ENCODE measurements around a stretch of chr7.

DNA sequence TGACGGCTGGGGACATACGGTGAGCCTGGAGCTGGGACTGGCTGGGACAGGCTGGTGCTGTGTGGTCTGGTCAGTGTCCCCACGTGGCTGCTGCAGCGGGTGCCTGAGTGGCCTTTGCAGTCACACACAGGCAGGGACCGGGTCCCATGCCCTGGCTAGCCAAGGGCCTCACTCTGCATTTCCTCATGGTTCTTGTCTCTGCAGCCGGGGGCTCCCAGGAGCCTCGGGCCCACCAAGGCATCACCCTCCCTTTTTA, 47.7 kb downstream of the PTPRN2 start:
- RRBS = 98% methylated on average over 2 of the region's 7 CpGs

GRCh38 chr7:158696279-158696573, 8.4 kb downstream of the NCAPG2 start:
- RRBS = no CpG with 5 or more reads among the region's 5 CpGs

DNA sequence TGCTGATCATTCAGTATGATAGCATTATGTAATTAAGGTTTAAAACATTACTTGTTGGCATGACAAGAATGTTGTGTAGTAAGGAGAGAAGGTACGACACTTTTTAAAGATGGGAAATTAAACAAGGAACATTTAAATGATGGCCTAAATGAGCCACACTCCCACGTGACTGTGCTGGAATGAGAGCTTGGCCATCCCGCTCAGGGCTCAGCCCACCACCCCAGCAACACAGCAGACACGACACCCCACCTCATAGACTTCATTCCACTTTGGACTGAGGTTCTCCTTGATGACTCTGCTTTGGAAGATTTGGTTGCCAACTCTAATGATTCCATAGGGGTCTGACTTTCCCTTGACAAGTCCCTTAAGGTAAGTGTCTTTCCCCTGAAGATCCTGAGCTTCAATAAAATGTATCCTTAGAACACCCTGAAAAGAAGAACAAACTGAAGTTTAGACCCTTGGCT, 59.9 kb upstream of the NCAPG2 start:
- RRBS = no CpG with 5 or more reads among the region's 4 CpGs

GRCh38 chr7:158775526-158776248, 53.6 kb downstream of the ESYT2 start:
- RRBS = no CpG with 5 or more reads among the region's 6 CpGs

- RRBS = no CpG with 5 or more reads among the region's 3 CpGs
Measured at GRCh38 chr7:158776318-158776845, 52.9 kb downstream of the ESYT2 start.

- RRBS = no CpG with 5 or more reads among the region's 4 CpGs
Measured at GRCh38 chr7:158824037-158824520, 5.2 kb downstream of the ESYT2 start.

GRCh38 chr7:158850119-158850532, 6.2 kb upstream of the DYNC2I1 start:
- RRBS = no CpG with 5 or more reads among the region's 4 CpGs

- RRBS = 97% methylated on average over 22 of the region's 47 CpGs
Measured at GRCh38 chr7:158974032-158974601, 117.8 kb downstream of the DYNC2I1 start.

DNA sequence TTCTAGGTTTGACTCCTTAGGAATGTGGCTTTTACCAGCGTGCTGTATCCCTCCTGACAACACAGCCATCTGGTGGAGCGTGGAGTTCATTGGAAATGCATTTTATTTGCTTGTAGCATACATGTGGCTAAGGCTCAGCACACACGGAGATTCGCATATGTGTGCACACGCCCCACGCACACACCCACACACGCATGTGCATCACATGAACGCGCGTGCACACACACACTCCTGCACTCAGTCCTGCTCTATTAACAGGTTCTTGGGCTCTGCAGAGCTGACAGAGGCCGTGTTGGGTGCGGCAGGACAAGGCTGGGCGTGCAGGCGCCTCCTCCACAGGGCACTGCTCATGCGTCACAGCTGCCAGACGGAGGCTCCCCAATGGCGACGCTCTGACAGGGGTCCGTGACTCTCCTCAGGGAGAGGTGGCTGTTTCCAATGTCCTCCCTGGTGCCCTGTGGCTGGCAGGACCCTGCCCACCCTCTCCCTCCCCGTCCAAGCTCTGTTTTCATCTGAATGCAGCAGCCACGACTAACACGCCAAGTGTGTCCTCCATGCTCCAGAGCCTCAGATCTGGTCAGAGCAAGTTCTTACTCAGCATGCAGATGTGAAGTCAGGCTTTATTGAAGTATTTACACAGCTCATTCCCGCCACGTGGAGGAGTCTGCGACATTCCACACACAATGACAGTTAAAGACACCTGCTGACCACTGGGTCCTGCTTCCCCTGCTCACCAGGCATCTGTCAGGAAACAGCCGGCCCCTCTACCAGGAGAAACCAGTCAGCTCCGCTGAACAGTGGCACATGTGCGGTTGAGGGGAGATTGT, 116.9 kb downstream of the VIPR2 start:
- RRBS = no CpG with 5 or more reads among the region's 28 CpGs

DNA sequence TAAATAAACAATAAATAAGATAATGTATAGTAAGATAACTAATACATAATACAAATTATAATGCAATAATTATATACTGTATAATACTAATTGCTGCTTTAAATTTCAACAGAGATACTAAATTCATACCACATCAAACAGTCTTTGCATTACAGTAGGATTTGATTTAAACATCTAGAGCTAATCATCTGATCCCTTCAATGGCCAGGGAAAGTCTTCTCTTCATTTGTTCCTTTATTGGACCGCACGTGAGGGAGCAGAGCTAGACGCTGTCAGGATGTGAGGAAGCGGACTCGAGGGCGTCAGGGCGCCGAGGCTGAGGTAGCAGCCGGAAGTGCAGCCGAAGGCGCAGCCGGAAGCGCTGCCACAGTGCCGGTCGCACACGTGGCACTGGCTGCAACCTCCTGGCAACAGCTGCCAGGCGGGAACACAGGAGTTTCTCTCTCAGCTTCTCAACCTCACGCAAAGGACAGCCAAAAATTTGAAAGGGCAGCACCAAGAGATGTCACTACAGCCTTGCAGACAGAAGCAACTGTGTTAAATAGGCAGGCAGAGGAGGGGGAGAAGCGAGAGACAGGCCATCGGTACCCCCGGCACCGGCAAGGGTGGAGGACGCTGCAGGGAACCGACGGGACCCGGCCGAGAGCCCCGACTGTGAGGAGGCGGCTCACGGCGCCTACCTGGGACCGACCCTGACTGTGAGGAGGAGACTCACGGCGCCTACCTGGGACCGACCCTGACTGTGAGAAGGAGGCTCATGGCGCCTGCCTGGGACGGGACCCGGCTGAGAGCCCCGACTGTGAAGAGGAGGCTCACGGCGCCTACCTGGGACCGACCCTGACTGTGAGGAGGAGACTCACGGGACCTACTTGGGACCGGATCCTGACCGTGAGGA, 32.4 kb downstream of the VIPR2 start:
- RRBS = 39% methylated on average over 6 of the region's 45 CpGs

Measured in HL-60 (cell line).